Temporal lobe (tissue), 2 donors: ENCODE measurements around a stretch of chr7.

DNA sequence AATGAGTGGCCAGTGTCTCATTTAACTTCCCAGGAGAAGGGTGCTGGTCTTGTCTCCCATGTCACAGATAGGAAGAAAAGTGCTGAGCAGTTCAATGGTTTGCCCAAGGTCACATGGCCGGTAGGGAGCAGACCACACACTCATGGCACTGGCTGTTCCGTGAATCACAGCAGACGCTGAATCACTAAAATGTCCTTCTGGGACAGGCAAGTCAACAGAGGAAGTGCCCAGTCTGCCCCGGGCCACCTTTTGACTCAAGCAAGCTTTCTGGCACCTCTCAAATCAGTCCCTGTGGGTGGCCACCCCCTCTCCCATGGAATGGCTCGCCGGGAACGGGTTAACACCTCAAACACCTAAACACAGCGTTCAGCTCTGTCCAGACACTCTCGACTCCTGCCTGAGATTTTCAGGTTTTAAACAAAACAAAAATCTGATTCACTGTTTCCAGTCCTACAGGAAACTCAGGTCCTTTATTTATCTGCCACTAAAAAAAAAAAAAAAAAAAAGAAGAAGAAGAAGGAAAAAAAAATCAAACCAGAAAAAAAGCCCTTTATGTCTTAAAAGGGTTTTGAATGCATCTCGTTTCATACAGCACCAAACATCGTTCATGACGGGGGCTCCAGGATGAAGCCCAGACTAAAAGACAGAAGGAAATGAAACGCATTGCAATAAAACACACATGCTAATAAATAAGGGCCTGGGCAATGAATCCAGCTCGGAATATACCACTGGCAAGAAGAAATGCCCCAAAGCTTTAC is 15.5 kb downstream of the CARD11 start:
- RAMPAGE, long total RNA: no peak

- RAMPAGE, long total RNA: no peak
Observed at GRCh38 chr7:3117876-3118286, 74.2 kb upstream of the CARD11 start.

DNA sequence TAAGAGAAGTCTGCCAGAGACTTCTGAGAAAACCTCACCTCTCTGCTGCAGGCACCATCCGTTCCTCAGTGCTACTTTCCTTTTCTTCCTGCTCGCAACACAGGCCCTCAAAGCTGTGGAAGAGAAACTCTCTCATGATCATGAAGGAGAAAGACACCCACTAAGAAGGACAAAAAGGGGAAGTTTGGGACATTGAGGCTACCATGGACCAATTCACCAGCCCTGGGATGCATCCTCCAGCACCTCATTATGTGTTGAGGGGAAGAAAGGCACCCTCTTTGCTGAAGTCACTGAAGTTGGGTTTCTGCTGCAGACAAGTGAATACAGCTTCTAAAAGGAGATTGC is 77.0 kb upstream of the CARD11 start:
- RAMPAGE, long total RNA: no peak

DNA sequence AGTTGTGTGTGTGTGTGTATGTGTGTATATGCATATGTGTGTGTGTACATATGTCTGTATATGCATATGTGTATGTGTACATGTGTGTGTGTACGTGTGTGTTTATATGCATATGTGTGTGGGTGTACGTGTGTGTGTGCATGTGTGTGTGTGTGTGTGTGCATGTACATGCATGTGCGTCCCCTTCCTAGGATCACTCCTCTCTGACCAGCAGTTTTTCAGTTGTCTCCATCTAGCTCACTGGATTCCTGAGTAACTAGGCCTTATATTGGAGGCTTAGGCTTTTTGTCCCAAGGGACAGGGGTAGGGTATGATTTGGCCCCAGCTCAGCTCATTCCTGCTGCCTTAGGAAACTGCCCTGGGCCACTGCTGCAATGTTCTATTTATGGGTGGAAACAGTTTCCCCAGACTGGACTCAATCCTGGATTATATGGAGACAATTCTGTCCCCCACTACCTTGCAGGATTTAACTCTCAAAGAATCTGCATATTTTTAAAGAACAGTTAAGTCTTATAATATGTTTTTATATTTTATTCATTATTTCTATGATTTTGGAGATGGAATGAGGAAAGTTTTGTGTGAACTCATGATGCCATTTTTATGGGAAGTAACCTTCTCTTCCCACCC is 68.8 kb upstream of the SDK1 start:
- RAMPAGE, long total RNA: no peak

DNA sequence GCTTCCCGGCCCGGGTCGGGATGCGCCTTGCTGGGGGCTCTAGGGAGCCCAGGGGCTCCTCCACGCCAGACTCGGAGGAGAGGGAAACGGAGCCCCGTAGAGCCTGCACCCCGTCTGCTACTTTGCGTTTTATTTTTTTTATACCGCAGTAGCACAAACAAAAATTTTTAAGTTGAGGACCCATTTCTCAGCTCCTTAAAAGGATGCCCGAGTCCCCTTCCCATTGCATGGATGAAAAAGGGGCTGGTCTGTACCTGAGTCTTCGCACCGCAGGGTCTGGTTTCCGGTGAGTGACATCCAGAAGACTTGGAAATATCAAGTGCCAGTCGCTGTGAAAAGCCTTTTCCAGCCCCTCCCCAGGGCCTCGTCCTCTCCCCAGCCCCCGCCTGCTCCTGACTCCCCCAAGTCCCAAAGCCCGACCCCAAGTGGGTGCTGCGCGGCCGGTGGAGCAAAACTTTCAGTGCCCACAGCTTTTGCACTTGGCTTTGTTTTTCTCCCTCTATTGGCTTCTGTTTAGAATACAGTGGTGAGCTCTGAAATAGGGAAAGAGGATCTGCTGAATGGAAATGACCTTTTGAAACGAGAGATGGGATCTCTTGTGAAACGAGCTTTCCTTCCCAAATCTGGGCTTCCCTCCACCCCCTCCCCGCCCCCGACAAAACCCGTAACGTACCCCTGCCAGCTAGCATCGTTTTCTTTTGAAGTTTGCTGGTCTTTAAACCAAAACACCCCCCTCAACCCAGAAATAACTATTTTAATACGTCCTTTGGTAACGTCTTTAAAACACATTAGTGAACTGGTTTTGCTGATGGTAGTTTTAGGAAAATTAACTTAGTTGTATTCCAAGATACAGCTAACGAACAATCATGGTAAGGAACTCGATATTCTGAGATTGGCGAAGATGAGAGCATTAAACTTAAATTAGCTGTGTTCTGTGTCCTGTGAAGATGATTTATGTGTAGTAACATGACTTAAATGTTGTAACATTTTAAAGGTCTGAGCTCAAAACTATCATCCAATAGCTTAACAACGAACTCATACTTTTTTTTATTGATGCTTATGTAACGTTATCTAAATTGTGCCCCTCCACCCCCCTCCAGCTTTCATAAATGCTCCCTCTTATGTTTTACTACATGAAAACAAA is 1.3 kb downstream of the SDK1 start:
- RAMPAGE, long total RNA: no peak

- RAMPAGE, long total RNA: no peak
Observed at GRCh38 chr7:3413566-3414339, 112.7 kb downstream of the SDK1 start.

GRCh38 chr7:3861706-3862160 is 560.7 kb downstream of the SDK1 start:
- RAMPAGE, long total RNA: no peak

- RAMPAGE, long total RNA: no peak
Observed at GRCh38 chr7:3862161-3862459, 561.1 kb downstream of the SDK1 start.

DNA sequence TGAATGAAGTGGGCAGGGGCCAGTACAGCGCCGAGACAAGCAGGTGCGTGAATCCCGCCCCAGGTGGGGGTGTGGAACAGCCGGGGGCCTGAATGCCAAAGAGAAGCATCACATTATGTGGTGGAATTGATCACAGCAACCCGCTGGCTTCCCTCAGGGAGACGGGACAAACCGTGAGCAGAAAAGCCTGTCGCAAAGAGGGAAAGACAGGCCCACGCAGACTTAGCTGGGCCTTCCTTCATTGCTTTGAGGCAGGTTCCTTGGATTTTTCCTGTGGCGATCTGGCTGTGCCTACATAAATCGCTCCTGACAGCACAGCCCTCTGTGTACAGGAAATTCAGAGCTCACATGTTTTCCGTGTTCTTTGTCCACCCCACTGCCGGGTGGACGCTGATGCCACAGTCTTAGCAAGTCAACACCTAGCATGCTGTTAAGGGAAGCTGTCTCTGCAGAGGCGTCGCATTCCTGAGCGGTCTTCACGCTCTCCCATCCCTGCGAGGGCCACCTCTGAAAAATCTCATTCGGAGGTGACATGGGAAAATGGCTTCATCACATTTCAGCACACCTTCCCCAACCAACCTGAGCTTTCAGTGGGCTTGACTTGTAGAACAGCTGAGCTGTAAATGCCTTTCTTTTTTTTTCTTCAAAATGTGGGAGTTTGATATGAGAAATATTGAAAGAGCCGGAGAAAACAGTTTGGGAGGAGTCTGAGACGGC is 670.9 kb upstream of the FOXK1 start:
- RAMPAGE, long total RNA: no peak

DNA sequence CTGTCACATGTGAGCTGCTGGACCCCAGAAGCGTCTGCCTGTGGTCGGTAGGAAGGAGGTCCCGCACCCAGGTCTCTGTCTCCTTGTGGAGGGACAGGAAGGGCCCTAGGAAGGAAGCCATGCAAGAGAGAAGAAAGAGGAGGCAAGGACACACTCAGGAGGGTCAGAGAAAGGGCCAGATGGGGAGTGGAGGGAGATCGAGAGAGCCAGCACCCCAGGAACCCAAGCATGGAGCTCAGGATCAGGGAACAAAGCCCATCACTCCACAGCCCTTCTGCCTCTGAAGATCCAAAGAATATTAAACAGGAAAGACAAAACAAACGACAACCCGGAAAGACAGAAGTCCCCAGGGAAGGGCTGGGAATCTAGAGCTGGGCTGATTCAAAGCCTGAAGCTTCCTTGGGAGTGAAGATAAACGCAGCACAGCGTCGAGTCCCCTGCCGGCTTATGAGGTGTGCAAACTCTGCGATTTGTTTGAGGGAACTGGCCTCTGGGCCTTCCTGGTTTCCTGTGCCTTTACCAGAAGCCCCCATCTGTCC is 580.3 kb upstream of the FOXK1 start:
- RAMPAGE, long total RNA: no peak

GRCh38 chr7:4238755-4239074 is 443.4 kb upstream of the FOXK1 start:
- RAMPAGE, long total RNA: no peak

DNA sequence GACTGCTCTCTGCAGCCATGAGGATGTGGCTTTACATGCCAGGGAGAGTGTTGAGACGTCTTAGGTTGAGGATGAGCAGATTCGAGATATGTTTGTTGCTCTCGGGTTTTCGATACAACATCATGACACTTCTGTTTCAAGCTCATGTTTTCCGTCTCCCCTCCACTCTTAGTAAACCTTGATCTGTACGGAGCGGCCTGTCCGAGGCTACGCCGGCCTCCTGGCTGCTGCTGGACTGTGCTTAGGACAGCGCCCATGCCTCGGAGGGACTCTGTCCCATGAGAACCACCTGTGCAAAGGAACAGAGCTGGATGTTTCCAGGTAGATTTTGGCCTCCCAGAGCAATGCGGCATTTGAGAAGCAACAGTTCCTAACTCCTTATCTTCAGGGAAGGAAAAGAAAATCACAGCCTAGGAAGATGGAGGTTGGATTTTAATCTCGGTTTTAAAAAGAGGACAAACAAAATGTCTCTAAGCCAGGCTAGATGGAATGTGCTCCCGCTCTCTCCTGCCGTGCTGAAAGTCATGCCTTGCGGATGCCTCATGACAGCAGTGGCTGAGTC is 414.4 kb upstream of the FOXK1 start:
- RAMPAGE, long total RNA: no peak

DNA sequence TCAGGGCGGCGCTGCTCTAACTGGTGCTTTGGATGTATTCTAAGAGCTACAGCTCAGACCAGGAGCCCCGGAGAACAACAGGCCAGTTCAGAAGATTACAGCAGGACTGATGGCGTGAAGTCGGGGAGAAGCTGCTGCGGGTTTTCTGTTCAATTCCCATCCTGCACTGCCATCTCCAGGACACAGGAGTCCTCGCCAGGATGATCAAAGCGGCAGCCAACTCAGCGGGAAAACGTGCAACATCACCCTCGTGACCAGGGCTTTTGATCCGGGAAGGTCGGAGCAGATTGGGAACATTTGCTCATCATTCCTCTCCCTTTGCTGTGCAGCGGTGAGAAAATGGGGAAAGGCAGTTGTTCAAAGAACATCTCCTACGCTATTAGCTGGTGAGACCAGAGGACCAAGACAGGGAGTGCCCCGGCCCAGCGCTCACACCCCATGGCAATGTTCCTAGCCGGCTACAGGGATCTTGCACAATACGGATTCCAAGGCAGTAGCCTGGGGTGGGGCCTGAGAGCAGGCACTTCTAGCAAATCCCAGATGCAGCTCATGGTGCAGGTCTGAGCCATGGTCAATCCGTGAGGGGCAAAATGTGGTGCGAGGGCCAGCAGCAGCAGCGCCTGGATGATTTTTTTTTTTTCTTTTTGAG is 50.3 kb upstream of the FOXK1 start:
- RAMPAGE, long total RNA: no peak

DNA sequence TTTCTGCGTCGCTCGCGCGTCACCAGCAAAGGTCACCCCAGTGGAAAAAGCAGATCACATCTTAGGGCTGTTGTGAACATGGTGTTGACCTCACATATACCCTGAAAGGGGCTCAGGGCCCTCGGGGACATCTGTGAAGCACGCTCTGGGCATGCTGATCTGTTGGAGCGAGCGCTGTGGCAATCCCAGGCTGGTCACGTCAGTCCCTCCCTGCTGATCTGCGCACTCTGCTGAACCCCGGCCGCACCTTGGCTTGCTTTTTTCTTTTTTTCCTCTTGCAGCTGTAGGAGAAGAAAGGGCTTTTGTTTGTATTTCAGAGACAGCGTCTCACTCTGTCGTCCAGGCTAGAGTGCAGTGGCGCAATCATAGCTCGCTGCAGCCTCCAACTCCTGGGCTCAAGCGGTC is 33.3 kb upstream of the AP5Z1 start:
- RAMPAGE, long total RNA: no peak

- RAMPAGE, long total RNA: no peak
Observed at GRCh38 chr7:4790971-4791614, 15.7 kb downstream of the AP5Z1 start.

GRCh38 chr7:4819361-4819932 is 42.4 kb downstream of the PAPOLB start:
- RAMPAGE, long total RNA: no peak

DNA sequence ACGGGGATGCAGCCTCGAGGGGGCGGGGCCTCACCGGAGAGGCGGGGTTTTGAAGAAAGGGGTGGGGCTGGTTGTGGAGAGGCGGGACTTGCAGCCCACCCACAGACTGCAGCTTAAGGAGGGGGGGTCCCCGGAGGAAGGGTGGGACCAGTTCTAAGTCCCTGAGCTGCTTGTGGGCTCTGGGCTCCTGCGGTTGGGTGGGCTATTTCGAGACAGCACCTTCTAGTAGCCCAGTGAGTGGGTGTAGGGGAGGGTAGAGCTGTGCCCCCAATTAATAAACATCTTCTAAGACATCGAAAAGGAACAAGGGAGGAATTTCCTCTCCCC is 349 bp upstream of the RADIL start:
- RAMPAGE, long total RNA: no peak

GRCh38 chr7:4931898-4932387 is 27.0 kb downstream of the MMD2 start:
- RAMPAGE, long total RNA: no peak

- RAMPAGE, long total RNA: no peak
Observed at GRCh38 chr7:5064071-5065097, 18.7 kb downstream of the RBAK start.

- RAMPAGE, long total RNA: no peak
Observed at GRCh38 chr7:5217731-5218532, 27.9 kb downstream of the WIPI2 start.